CD14-positive monocyte (primary cell): ENCODE measurements around a stretch of chr1.

DNA sequence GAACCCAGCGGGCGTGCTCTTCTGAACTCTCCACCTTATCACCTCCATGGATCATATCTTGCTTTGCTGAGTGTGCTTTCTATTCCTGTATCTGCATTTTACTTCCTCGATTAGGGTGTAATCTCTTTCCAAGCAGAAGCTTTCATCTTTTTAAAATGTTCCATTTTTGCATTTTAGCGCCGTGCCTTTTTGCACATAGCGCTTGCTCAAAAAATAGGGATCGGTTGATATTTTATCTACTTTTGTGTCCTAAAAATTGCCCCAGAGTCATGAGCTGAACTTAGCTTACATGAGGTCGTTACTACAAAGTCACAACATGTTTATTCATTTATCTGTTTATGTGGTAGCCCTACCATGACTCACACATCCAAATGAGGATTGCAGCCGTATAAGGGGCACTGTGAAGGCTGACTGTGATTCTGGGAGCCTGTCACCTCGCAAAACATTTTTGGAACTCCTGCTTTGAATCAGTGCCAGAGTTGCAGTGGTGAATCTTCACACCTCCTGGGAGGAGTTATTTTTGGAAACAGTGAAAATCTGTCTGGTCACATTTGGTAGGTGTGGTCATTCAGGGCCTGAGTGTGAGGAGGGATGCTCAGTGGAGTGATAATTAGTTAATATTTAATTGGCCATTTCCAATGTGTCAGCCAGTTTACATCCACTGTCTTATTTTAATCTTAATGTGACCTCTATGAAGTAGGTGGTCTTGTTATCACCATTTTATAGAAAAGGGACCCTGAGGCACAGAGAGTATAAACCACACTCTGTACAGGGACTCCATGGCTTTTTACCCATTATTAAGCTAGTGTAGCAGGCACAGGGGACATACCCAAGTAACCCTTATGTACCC is 63.4 kb downstream of the IER5 start:
- CAGE, long polyA plus RNA, result no peak

GRCh38 chr1:182101362-182101890 is 39.9 kb upstream of the ZNF648 start:
- CAGE, long polyA plus RNA, result no peak

- CAGE, long polyA plus RNA, result no peak
These were observed 102.2 kb upstream of the ZNF648 start for GRCh38 chr1:182163549-182164199.

- CAGE, long polyA plus RNA, result no peak
These were observed 135.5 kb upstream of the ZNF648 start for GRCh38 chr1:182196759-182197612.

- CAGE, long polyA plus RNA, result no peak
These were observed 144.0 kb upstream of the ZNF648 start for GRCh38 chr1:182205396-182205990.

DNA sequence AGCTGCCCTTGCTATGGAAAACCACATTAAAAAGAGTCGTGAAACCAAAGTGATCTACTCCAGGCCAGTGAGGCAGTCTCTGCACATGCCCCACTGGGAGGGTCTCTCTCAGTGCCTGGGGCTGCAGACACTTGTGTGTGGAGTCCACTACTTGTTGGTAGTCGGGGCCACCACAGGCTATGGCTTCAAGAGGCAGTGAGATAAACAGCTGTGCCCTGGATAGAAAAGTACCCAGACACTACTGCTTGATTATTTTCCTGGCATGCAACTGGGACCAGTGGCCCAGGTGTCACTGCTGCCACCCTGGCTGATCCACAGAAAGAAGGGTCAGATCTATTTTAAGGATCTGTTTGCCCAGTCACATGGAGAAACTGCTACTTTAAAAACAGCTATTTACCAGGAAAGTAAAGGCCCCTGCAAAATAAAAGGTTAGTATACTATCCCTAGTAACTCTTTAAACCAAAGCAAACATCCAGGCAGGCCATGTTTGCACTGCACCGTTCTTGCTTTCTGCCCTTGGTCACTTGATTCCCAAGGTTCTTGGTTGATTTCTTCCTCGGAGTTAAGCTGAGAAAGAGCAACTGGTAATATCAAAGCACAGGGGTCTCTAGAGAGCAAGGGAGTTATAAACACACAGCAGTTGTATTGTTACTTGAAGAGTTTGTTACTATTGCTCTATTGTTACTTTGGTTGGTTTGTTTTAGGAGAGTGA is 99.9 kb downstream of the GLUL start:
- CAGE, long polyA plus RNA, result no peak

- CAGE, long polyA plus RNA, result no peak
These were observed 86.9 kb downstream of the GLUL start for GRCh38 chr1:182304540-182305180.

DNA sequence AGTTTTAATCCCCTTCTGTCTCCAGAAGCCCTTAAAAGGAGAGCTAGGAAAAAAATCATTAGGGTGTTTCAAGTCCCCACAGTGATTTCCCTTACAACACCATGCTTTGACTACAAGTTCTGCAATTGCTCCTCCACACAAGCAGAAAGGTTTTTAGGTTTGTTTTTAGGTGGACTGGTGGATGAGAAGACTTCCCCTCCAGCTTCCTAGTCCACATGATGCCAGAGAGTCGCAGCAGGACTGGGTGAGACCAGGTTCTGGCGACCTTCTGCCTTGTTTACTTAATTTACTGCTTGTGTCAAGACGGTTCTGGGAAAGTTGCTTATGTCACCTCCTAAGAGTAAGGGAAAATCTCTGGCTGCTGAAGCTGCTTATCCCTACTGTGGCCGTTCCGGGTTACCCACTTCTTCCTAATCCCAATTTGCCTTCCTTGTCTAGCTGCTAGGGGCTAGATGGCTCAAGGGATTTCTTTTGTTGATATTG is 76.4 kb downstream of the GLUL start:
- CAGE, long polyA plus RNA, result no peak

DNA sequence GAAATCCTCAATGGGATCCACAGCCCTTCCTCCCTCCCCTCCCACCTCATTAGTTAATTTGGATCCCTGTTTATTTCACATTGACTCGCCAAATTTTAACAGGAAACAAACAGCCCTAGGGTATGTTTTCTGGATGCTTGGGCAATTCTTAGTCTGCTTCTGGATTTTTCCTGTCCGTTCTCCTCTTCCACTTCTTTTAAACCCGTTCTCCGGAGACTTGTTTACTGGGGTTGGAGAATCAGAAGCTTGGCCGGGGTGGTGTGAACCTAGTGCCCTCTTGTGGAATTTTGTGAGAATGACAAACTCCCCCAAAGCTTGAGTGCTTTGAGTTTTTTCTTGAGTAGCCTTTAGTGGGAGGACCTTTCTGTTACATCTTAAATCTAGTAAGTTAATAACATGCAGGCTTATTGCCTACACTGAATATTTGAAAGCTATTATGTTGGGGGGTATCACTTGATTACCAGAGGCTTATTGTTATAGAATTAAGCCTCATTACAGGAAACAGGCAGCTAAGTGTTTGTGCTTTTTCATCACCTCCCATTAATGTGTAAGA is 3.8 kb downstream of the TEDDM1 start:
- CAGE, long polyA plus RNA, result no peak

- CAGE, long polyA plus RNA, result no peak
These were observed 2.8 kb downstream of the TEDDM1 start for GRCh38 chr1:182397593-182398103.

GRCh38 chr1:182848125-182849182 is 9.3 kb downstream of the DHX9 start:
- CAGE, long polyA plus RNA, result no peak

- CAGE, long polyA plus RNA, result no peak
These were observed 22.7 kb downstream of the DHX9 start for GRCh38 chr1:182861517-182862576.

DNA sequence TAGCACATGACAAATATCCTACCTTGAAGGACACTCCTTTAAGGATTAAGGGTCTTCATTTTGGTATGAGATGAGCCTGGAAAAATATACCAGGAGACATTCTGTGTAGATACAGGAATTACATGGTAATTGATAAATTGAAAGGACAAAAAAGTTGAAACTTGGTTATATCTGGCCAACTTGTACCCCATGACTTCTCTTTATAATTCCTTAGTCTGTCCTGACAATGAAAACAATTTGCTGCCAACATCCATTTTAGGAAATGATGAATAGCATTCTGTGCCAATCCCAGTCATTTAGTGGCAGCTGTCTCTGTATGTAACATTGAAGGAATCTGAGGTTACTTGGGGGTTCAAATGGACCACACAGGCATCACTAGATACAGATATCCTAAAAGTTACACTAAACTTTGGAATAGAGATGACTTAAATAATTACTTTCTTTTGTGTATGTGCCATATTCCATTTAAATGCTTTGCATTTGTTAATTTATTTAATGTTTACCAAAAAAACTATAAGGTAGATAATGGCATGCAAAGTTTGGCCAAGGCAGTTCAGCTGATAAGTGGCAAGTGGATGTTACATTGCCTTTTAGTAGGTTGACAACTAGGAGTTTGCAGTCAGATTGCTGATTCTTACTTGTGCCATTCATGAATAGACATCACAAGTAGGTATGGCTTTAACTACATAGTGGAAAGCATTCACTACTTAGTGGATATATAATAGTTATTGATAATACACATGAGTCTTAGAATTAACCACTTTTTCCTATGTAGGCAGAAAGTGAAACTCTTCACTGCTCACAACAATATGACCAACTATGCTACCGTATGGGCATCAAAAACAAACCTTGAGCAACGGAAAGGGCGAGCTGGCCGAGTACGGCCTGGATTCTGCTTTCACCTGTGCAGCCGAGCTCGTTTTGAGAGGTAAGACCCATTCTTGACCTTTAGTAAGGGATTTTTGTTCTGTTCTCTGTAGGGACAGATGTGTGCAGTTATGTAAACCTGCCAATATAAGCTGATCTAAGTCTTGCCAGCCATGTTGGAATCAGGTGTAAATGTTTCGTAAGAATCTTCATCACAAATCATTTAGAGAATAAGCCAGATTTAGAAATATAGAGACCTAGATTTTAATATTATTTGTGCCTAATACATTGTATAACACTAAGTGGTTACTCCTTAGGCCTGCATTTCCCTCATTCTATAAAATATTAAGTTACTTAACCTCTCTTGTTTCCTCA is 38.5 kb downstream of the DHX9 start:
- CAGE, long polyA plus RNA, result no peak

- CAGE, long polyA plus RNA, result no peak
These were observed 875 bp downstream of the LAMC1 start for GRCh38 chr1:183024185-183024405.

DNA sequence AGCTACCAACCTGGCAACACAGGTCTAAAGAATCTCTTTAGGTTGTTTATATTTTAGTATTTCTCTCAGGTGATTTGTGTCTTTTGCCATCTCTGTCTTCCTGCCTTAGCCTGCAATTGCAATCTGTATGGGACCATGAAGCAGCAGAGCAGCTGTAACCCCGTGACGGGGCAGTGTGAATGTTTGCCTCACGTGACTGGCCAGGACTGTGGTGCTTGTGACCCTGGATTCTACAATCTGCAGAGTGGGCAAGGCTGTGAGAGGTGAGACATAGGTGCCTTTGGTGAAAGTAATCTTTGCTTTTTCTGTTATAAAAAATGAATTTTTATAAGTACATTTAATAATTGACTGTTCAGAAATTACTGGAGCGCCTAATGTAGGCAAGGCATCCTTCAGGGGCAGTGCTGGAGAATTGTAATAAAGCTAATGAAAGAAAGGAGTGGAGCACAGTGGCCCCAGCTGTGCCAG is 60.7 kb upstream of the LAMC2 start:
- CAGE, long polyA plus RNA, result no peak

DNA sequence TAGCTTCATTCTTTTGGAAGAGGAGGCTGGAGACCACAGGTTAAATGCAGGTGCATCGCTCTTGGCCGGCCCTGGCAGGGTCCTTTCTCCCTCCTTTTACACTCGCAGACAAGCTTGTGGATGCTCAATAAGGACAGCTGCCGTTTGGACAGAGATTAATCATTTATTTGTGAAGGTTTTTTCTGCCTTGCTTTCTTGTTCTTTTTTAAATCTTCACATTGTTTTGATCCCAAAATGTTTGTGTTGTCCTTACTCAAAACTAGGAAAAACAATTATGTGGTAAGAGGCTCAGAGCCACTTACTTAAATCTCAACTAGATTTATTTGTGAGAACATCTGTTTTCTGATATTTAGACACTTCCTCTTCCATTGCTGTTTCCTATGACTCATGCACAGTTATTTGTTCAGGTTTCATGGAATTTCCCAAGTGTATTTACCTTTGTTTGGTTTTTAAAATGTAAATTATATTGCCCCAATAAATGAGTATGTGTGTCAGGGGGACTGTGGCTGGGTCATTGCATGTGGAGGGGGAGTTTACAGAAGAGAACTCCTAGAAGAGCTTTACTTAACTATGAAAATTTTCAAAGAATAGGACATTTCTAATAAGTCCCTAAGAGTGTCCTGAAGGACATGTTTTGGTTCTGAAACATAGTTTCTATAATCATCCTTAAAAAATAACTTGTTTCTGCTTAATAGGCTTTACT is 46.5 kb upstream of the LAMC2 start:
- CAGE, long polyA plus RNA, result no peak

DNA sequence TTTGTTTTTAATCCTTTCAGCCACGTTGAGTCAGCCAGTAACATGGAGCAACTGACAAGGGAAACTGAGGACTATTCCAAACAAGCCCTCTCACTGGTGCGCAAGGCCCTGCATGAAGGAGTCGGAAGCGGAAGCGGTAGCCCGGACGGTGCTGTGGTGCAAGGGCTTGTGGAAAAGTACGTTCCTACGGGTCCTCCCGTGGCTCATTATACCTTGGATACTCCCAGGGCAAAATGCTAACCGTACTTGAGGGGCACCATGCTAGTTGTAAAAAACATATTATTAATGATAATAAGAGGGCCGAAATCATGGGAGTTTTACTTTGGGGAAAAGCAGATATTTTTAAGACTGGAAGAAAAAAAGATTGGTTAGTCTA is 49.5 kb downstream of the LAMC2 start:
- CAGE, long polyA plus RNA, result no peak

- CAGE, long polyA plus RNA, result no peak
These were observed 53.8 kb downstream of the LAMC2 start for GRCh38 chr1:183239614-183240497.

DNA sequence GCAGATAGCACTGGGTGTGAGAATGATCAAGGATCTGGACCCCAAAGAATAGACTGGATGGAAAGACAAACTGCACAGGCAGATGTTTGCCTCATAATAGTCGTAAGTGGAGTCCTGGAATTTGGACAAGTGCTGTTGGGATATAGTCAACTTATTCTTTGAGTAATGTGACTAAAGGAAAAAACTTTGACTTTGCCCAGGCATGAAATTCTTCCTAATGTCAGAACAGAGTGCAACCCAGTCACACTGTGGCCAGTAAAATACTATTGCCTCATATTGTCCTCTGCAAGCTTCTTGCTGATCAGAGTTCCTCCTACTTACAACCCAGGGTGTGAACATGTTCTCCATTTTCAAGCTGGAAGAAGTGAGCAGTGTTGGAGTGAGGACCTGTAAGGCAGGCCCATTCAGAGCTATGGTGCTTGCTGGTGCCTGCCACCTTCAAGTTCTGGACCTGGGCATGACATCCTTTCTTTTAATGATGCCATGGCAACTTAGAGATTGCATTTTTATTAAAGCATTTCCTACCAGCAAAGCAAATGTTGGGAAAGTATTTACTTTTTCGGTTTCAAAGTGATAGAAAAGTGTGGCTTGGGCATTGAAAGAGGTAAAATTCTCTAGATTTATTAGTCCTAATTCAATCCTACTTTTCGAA is 57.7 kb downstream of the LAMC2 start:
- CAGE, long polyA plus RNA, result no peak

GRCh38 chr1:183281572-183282229 is 95.6 kb downstream of the LAMC2 start:
- CAGE, long polyA plus RNA, result no peak